ENCODE measurements around the genes SPACDR, NYAP1, ACHE, TRIM56 and AP1S1.

DNA sequence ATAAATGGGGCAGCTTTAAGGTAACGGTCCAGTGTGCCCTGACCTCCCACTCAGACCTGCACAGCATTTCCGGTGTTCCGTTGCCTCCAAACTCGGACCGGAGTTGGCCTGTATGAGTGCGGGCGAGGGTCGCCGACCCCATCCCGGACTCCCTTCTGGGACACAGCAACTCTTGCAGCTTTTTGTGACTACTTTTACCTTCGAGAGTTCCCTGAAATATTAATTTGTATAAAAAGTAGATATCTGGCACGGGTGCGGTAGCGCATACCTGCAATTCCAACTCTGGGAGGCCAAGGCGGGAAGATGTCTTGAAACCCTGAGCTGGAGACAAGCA, 811 bp upstream of the PPP1R35 start:
- PRO-cap, 2 experiments, result peak in 1 of 2 experiments; most common plus-strand start position 283 of the sequence (in 1)

- PRO-cap, 2 experiments, result no peak in any of the 2 experiments
These were observed at the start of gene SPACDR for GRCh38 chr7:100464031-100464593. SPACDR (minus strand) TSS chr7:100464260.

DNA sequence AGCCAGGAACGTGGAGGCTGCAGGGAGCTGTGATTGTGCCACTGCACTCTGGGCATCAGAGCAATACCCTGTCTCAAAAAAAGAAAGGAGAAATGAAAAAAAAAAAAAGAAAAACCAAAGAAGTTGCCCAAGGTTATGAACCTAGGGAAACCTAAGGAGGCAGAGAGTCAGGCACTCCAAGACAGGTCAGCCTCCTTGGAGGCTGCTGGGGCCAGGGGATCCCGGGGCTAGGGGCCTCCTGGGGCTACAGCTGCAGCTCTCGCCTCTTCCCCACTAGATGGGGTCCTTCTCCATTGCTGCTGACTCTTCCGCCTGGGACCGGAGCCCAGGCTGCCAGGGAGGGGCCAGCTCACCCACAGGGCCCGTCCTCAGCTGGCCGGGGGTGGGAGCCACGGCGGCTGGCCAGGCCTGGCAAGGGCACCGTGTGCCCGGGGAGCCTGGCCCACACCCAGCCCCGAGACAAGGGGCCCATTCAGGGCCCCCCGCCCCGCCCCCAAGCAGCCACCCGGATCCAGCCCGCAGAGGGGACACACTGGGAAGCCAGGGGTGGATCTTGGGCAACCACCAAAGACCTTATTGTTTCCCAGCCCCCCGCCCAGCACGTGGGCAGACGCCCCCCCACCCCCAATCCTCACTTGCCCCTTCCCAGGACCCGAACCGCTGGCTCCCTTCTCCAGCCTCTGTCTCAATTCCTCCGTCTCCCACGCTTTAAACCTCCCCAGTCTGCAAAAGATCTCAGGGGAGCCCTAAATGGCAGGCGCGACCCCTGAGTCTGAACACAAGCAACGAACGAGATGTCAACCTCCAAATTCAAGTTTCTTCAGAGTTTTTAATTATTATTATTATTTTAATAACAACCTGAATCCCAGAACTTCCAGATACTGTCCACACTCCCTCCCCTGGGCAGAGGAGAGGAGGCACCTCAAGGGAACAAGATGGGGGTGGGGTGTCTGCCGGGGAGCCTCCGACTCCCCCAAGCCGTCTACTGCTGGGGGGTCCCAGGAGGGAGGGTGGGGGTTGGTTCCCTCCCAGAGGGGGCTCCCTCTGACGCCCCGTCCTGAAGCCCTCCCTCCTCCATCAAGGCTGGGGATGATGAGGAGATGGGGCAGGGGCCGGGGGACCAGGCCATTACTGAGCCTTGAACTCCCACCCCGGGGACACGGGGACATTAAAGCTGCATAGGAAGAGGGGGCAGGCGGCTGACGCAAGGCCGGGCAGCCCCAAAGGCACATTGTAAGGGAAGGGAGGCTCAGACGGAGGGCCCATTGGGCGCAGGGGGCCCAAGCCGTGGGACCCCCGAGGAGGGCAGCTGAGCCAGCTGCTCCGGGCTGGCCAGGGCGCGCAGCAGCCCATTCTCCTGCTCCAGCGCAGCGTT, 2.1 kb upstream of the SPACDR start:
- PRO-cap, 2 experiments, result peak in 1 of 2 experiments; most common minus-strand start position 525 of the sequence (in 1)

GRCh38 chr7:100483251-100484336, at the start of gene NYAP1:
NYAP1 (plus strand) TSS chr7:100483927.
- PRO-cap, 2 experiments, result no peak in any of the 2 experiments

DNA sequence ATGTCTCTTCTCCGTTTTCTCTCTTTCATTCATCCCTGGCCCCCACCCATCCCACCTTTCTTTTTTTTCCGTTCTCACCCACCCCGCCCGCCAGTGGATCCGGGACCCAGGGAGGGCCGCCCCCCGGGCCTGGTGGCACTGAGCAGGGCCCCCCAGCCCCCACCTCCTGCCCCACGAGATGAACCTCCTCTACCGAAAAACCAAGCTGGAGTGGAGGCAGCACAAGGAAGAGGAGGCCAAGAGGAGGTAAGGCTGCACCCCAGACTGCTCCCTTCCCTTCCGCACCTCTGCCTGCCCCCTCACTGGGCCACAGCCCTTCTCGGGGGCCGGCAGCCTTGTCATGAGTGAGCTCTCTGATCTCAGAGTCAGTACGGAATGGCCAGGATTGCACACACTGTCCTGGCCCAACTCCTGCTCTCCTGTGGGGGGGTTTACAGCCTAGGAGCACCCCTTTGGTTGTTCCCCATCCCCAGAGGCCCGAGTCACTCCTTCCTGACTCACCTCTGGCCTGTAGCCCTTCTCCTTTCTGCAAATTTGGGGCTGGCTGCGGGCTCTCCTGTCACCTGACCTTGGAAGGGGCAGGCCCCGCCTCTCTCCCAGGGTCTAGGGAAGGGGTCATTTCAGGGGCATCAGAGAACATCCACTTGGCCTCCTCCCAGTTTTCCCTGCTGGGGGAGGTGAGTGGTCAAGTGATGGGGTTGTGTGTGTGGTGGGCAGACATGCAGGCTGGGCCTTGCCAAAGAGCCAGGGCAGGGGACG, 1.6 kb downstream of the NYAP1 start:
- PRO-cap, 2 experiments, result no peak in any of the 2 experiments

DNA sequence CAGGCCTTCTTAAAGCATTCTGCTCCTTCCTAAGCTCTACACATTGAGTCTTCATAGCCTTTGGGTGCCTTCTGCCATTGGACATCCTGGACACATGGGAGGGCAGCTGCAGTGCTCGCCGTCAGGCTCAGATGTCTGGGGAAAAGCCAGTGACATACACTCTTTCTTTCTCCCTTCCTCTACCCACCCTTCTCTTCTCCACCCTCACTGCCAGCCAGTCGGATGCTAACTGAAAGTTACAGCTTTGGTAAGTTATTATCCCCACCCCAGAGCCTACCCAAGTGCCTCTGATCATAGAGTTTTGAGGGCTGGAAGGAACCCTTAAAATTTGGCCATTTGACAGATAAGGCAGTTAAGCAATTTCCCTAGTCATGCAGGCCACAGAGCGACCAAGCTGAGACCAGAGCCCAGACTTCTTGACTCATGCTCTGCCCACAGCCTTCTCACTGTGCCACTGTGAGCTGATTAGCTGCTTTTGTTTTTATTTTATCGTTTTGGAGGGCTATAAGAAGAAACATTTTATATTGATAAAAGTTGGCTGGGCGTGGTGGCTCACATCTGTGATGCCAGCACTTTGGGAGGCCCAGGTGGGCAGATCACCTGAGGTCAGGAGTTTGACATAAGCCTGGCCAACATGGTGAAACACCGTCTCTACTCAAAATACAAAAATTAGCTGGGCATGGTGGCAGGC, 17.2 kb downstream of the SAP25 start:
- PRO-cap, 2 experiments, result no peak in any of the 2 experiments

GRCh38 chr7:100572930-100573298, 786 bp downstream of the SAP25 start:
- PRO-cap, 2 experiments, result peak in 2 of 2 experiments; most common minus-strand start chr7:100573088 (in 2)

DNA sequence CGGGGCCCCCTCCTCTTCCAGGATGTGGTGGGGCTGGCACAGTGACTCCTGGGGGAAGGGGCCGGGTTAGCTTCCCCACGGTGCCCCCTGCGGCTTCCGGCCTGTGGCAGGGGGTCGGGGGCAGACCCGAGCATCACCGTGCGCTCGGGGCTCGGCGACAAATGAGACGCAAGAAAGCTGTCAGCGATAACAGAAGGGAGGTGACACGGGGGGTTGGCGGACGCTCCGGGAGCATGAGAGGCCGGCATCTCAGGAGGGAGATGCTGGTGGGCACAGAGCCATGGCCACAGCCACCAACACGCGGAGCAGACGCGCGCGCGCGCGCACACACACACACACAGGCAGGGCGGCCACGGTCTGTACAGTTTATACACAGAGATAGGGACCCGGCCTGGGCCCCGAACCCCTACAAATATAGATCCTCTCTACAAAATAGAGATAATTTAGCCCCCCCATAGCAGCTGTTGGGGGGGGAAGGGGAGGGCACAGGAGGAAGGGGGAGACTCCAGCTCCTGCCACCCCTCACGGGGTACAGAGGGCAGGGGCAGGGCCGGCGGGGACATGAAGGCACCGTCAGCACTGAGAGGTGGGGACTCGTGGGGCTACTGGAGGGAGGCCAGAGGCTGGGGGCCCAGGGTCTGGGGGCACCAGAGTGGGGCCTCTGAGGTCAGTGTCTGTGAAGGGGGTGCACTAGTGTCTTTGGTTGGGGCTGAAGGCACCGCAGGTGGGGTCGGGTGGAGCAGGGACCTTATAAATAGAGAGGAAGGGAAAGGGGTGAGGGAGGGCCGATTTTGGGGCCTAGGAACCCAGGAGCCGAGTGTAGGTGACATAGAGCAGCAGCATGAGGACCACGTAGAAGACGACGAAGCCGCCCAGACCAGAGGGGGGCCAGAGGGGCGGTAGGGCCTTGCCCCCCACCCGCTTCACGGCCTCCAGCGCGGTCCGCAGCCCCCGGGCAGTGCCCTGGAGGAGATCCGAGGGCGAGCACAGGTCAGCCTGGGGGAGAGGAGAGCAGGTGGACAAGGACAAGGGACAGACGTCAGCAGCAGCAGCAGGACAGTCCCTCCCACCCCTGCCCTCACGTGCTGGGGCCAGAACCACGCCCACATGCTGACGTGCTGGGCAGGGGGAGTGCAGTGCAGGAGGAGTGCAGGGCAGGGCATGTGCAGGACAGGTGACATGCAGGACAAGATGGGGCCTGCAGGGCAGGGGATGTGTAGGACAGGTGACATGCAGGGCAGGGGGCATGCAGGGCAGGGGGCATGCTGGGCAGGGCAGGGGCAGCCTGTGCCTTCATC, 1.1 kb upstream of the SAP25 start:
- PRO-cap, 2 experiments, result peak in 1 of 2 experiments; most common minus-strand start position 365 of the sequence (in 1)

DNA sequence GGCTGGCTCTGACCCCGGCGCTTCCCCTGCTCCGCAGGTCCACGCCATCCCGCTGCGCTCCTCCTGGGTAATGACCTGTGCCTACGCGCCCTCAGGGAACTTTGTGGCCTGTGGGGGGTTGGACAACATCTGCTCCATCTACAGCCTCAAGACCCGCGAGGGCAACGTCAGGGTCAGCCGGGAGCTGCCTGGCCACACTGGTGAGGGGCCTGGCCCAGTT, 3.8 kb downstream of the GNB2 start:
- PRO-cap, 2 experiments, result no peak in any of the 2 experiments

DNA sequence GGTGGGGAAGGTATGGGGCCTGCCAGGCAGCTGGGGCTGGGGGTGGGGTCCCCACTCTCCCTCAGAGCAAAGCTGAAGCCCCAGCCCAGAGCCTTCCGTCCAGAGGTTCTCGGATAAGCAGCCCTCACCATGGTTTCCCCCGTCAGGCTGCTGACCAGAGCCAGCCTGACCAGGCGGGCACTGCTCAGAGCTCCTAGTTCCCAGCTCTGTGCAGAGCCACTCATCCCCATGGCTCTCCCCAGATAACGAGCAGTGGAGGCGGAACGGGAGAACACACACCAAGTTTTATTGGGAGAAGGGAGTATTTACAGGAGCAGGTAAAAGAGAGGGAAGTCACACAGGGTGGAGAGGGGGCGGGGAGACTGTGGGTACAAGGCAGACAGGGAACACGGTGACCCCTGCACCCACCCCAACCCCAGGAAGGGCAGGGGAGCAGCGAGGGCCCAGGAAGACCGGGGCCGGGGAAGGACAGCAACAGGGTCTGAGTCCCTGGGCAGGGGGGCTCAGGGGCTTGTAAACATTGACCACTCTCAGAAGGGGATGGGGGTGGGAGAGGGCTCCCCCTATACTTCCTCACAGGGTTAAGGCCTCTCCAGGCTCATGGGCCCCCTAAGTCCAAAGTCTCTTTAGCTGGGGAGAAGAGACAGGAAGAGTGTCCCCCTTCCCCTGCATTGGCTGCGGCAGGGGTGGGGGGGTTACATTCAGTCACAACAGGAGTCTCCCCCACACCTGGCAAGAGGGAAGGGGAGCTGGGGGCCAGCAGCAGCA, 5.9 kb downstream of the GNB2 start:
- PRO-cap, 2 experiments, result peak in 1 of 2 experiments; most common plus-strand start position 434 of the sequence (in 1); most common minus-strand start position 390 of the sequence (in 1)

DNA sequence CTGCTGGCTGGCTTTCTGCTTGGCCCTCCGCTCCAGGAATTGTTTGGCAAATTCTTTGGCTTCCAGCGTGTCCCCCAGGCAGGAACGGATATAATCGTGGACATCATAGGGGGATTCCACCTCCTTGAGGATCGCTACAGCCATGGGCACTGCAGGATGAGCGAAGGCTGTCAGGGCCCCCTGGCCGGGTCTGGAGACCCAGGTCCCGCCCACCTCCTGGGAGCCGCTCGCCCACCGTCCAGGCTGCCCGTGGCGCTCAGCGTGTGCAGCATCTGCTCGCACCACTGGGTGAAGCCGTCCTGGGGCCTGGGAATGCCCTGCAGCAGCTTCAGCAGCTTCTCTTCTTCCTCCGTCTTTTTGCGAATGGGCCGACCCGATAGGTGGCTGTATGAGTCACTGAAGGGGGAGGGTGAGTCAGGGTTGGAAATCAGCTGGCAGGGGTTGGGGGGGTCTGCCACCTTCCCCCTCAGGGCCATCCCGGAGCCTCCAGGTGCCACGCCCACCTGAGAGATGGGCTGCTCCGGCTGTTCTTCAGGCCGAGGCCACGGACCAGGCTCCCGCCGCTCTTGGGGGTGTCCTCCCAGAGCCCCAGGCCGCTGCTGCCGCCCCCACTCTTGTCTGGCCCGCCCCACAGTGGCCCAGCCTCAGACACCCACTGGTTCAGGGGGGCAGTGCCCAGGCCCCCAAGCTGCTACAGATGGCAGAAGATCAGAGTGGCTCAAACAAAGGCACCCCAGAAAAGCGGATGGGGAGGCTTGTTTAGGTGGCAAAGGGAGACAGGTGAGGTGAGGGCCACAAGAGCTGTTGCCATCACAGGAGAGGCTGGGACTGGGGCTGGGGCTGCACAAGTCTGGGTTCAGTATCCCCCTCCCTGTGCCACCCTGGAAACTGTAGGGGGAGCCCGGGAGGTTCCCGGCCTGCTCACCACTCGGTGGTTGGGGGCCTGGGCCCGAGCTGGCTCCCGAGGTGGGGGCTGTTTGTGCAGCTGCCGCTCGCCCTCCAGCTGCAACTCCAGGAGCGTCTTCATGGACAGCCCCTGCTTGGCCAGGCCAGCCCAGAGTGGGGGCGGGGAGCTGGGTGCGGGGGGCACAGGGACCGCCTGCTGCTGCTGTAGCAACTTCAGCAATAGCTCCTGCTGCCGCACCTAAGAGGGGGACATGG, 8.9 kb downstream of the GNB2 start:
- PRO-cap, 2 experiments, result peak in 1 of 2 experiments; most common plus-strand start position 124 of the sequence (in 1); most common minus-strand start position 129 of the sequence (in 1)

DNA sequence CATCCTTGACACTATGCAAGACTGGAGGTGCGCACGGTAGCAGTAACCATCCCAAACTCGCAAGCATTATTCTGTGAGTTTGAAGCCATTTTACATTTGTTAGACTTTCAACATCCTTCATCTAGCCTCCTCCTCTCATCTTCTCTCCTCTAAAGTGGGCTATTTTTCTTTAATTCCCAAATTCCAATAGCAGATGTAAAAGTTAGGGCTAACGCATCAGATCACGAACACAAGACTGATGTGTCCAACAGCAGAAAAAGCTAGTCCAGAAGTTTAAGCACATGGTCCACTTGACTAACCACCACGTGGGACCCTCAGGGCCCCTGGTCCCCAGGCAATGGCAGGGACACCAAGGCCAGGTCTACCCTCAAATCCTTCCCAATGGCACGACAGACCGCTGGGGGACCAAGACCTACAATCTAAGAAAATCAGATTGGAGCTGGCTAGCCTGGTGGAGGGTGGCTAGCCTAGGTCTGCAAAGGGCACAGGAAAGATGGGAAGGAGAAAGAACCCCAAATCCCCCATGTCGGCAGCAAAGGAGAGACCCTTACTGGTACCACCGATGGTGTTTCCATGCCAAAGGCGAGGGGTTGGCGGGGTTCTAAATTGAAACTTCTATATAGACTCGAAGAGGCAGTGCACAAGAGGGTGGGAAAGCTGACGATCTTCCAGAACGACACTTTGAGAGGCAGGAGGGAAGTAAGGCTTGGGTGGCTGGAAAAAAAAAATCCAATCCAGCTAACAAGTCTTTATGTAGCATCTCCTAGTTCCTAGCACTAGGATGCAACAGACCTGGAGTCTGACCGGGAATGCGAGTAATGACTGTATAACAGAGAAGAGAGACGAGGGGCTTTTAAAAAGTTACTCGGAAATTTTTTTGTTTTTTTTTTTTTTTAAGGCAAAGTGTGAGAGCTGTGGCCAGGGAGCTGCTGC, 1.4 kb downstream of the GIGYF1 start:
- PRO-cap, 2 experiments, result no peak in any of the 2 experiments

DNA sequence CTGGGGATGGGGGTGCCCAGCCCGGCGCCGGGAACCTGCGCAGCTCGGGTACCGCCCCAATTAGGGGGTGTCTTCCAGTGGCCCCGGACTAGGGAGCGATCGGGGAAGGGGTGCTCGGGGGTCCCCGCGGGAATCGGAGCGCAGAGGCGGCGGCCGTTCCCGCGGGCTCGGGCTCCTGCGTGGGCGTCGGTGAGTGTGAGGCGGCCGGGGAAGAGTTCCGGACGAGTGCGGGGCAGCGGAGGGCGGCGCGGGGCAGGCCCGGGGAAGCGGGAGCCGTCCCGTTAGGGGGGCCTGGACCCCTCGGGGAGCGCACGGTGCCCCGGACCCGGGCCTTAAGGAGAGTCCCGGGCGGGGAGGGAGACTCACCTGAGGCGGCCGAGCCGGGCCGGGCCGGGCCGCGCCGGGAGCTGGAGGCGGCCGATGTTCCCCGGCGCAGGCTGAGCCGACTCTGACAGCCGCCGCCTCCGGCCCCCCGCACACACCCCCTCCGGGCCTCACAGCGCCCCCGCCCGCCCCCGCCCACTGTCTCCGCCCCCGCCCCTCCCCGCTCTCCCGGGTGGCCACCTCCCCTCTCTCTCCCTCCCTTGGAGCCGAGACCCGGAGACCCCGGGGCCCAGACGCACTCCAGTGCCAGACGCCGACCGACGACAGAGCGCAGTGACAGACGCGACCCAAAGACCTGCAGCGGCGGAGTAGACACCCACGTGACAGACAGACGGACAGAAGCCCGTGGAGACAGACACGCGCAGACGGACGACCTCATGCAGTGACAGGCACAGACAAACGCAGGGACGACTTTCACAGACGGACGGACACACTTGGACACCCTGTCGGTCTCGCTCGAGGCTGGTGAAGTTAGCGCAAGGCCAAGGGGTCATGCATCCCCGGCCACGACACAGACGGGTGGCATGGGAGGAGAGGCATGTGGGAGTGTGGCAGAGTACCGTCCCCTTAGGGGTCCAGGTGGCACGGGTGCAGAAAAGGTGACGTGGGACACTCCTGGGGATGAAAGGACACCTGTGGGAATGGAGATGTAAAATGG, at the start of gene ACHE:
ACHE (minus strand) TSS at position 453 of the 1,042 bp plus-strand sequence.
- PRO-cap, 2 experiments, result peak in 2 of 2 experiments; most common plus-strand start position 616 of the sequence (in 1); most common minus-strand start position 450 of the sequence (in 1)

GRCh38 chr7:101084991-101086236, at the start of gene TRIM56:
TRIM56 (plus strand) TSS chr7:101085481.
- PRO-cap, 2 experiments, result peak in 2 of 2 experiments; most common plus-strand start chr7:101085306 (in 2); most common minus-strand start chr7:101085181 (in 1)

- PRO-cap, 2 experiments, result peak in 2 of 2 experiments; most common plus-strand start chr7:101089292 (in 1)
These were observed 3.6 kb downstream of the TRIM56 start for GRCh38 chr7:101088796-101089389.

DNA sequence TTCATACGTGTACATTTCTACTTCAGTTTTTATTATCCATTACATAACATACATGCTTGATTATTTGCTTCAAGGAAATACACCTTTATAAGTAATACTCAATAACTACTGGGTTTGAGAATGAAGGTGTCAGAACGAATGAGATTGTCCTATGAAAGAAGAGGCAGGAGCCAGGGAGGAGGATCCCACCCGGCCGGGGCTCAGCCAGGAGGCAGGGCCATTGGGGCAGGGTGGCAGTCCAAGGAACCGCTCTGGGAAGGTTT, 9.1 kb downstream of the TRIM56 start:
- PRO-cap, 2 experiments, result peak in 1 of 2 experiments; most common plus-strand start position 158 of the sequence (in 1)

DNA sequence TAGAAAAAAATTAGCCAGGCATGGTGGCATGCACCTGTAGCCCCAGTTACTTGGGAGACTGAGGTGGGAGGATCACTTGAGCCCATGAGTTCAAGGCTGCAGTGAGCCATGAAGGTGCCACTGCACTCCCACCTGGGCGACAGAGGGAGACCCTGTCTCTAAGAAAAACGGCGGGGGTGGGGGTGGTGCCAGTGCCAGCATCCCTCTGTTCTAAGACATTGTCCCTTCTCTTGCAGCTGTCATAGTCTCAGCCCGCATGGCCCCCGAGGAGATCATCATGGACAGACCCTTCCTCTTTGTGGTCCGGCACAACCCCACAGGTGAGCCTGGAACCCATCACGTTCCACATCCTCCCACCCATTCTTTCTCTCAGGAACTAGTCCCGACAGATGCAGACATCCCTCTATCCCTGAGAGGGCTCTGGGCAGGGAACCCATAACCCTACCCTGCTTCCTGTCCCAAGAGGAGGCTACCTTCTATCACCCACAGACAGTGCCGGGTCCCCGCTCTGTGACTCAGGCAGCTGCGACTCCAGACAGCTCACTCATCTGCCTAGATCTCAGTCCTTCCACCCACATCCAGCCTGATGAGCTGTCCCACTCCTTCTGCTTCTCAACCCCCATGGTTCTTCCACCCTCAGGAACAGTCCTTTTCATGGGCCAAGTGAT, 10.0 kb downstream of the SERPINE1 start:
- PRO-cap, 2 experiments, result peak in 2 of 2 experiments; most common plus-strand start position 562 of the sequence (in 2); most common minus-strand start position 512 of the sequence (in 2)

DNA sequence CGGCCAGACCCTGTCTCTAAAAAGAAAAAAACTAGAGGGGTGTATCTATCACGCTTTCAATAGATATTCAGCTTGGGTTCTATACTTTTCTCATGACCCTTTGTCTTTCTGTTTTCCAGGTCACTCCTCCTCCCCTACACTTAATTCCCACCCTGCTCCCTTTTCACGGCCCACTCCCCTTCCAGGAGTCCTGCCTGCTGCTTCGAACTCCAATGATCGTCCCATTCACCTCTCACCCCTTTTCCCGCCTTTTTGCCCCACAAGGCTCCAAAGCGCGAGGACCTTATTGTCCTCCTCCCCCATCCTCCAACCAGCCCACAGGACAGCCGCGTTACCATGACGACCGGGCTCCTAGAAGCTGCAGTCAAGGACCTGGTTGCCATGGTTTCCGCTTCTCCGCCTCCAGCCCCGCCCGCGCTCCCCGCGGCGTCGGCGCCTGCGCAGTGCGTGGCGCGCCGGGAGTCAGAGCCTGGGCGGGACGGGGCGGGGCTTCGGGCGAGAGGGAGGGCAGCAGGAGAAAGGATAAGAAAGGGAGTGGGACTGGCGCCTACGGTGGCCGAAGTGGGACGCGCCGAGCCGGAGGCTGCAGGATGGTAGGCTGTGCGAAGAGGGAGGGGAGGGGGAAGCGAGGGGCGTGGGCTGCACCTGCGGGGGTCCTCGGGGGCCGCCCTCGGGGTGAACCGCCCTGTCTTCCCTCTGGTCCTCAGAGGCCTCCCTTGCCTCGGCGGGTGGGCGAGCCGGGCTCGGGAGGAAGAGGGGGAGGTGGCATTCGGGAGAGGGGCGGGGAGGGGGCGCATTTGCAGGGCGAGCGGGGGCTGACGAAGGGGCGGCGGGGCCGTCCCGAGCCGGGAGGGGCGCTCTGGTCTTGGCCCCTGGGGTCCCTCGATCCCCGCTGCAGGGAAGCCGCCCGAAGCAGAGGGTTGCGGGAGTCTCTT, at the start of gene AP1S1:
AP1S1 (plus strand) TSS at position 552 of the 935 bp plus-strand sequence.
- PRO-cap, 2 experiments, result no peak in any of the 2 experiments

- PRO-cap, 2 experiments, result no peak in any of the 2 experiments
These were observed 4.4 kb downstream of the VGF start for GRCh38 chr7:101161027-101161349.

GRCh38 chr7:101167326-101167888, 2.0 kb upstream of the VGF start:
- PRO-cap, 2 experiments, result no peak in any of the 2 experiments